Diencephalon (tissue), 2 donors: ENCODE measurements around a stretch of chr9.

- RAMPAGE, long total RNA, result no peak
Measured at GRCh38 chr9:28796-29176, 470 bp downstream of the WASHC1 start.

DNA sequence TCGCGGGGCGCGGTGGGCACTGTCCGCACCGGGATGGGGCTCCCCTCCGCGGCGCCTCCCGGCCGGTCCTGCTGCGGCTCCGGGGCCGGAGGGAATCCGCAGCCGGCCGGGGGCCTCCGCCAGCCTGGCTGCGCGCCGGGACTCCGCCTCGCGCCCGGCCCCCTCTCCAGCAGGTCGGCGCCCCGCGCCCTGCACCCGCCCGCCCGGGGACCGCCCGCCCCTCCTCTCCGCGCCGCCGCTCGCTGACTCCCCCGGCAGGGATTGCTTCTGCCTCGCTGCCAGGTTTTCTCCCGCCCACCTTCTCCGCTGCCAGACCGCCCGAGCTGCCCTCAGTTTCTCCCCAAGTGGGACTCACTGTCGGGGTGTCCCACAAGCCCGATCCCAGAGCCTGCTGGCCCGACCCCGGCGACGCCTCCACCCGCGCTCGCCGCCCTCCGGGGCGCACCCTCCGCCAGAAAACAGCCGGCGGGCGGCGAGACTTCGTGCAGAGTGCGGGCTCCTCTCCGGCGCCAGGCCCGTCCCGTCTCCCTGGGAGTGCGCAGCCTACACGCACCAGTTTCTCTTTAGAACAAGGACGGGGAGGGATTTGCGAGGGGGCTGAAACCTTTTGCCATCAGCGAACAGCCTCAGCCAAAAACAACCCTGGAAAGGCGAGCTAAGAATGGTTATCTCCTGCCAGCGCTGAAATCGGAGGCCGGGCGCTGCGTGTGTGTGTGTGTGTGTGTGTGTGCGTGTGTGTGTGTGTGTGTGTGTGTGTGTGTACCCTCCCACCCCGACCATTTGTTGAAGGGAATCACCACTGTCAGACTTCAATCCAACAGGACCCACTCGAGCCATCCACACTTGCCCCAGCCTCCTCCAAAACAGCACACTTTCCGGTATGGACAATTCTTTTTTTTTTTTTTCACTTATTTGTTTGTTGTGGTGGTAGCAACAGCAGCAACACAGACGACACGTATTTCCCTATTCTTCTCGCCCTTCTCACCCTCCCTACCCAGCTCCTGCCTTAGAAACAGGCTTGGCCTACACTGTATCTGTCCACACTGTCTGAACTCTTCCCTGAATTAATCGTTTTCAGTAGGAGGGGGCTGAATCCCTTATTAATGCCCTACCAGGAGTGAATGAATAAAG is 44.4 kb upstream of the WASHC1 start:
- RAMPAGE, long total RNA, result no peak

- RAMPAGE, long total RNA, result no peak
Measured at GRCh38 chr9:113528-113997, 4.7 kb downstream of the FOXD4 start.

DNA sequence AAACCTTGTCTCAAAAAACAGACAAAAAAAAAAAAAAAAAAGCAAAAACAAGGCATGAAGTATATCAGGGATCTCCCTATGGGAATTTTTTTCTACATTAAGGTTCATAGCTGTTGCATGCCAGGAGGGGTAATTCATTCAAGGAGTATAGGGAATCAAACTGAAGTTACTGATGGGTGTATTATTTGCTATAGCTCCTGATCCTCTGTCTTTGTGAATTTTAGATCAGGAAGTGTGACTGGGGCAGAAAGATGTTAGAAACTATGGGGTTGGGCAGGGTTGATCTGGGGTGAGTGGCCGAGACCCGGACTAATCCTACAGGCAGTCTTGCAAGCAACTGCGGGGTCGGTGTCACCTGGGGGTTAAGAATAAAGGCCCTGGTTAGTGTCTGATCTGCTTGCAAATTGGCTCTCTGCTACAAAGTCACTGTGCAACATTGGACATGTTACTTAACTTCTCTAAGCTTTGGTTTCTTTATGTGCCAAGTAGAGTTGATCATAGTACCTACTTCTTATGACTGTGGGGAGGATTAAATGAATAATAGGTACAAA is 1.9 kb downstream of the DOCK8 start:
- RAMPAGE, long total RNA, result no peak

DNA sequence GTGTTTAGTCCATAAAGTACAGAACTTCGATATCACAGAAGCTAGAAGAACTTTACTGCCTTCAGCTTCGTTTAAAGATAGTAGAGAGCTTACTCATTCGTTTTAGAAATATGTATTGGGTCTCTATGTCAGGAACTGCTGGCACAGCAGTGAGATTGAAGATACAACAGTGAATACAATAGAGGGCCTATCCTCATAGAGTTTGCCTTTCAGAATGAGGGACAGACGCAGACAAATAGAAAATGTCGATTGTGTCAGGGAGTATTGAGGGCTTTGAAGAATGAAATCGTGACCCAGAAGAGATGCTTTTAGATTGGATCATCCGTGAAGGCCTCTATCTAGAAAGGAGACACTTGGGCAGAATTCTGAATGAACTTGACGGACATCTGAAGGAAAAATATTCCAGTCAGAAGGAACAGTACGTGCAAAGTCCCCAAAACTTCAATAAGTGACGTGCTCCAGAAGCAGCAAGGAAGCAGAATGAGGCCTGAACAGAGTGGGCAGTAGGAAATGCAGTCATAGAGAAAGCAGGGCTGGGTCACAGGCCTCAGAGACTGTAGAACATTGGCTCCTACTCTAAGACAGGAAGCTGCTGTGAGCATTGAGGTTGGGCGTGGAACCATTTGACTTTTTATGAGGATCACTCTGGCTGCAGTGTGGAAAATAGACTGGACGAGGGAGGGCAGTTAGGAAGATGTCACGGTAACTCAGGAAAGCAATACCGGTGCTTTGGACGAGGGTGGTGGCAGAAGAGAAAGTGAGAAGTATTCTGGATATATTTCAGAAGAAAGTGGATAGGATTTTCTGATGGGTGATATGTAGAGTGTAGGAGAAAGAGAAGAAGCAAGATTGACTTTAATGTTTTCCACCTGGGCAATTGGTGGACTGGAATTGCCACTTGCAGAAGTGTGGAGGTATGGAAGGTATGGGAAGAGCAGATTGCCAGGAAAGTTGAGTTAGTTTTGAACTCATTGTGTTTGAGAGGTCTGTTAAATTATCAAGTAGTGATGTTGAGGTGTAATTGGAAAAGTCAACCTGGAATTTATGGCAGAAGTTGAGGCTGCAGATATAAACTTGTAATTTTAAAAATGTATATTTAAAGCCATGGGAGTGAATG is 64.0 kb downstream of the DOCK8 start:
- RAMPAGE, long total RNA, result no peak

GRCh38 chr9:469200-469572 is 35.3 kb upstream of the KANK1 start:
- RAMPAGE, long total RNA, result no peak

DNA sequence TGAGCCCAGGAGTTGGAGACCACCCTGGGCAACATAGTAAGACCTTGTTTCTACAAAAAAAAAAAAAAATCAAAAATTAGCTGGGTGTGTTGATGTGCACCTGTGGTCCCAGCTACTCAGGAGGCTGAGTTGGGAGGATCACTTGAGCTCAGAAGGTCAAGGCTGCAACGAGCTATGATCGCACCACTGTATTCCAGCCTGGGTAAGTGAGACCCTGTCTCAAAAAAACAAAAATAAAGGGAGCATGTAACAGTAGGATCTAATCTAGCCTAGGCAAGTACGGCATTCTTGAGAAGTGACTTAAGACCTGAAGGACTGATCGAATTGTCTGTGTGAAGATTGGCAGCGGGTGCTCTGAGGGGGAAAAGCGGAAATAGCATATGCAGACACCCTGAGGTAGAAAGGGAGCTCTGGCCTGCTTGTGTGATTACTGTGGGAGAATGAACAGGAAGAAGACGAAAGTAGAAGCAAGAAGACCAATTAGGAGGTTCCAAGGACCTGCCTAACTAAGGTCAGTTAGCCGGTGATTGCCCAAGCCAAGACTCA is 47.4 kb downstream of the KANK1 start:
- RAMPAGE, long total RNA, result no peak

- RAMPAGE, long total RNA, result no peak
Measured at GRCh38 chr9:560474-561103, 56.1 kb downstream of the KANK1 start.

DNA sequence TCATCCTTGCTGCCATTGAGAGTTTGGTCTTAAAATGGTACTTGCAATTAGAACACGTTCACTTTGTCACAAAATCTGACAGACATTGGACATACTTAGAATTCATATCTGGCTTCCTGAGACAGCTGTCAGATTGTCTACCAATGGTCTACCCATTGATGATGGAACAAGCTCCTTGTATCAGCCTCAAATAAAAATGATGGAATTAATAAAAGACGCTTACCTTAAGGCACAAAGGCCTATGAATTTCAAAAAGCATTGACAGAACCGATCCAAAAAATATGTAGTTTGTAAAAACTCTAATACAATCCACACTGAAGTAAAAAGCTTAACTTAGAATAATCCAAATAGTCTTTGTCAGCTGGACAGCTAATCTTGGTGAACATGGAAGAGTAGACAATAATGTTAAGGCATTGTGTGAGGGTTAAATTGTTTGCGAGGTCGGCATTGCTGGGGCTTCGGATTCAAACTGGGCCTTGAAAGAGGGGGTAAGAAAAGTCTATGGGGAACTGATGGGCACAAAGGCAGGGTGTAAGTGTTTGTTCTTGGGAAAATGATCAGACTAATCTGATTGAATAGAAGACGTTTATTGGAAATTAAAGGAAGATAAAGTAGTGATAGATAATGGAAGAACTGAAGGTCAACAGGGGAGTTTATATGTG is 80.9 kb downstream of the KANK1 start:
- RAMPAGE, long total RNA, result no peak

DNA sequence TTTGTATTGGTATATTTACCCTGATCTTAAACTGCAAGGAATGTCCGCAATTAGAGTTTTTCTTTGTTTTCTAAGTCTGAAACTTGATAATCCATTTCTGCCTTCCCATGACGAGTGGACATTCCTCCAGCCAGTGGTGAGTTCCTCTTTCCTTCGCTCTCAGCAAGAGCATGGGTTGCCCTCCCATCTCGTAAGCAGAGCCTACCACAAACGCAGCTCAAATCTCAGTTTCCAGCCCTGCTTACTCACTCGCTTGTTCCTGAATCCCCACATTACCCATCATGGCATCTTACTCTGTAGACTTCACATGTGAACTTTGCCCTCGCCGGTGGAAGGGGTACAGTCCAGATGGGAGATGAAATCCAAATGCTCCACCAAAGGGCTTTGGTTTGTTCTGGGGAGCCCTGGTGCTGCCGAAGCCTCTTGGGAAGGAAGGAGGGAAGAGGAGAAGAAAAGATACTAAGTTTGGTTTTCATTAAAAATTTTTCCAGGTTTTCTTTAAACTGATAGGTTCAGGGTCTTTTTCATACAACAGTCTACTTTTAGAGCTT is 117.1 kb downstream of the KANK1 start:
- RAMPAGE, long total RNA, result no peak

DNA sequence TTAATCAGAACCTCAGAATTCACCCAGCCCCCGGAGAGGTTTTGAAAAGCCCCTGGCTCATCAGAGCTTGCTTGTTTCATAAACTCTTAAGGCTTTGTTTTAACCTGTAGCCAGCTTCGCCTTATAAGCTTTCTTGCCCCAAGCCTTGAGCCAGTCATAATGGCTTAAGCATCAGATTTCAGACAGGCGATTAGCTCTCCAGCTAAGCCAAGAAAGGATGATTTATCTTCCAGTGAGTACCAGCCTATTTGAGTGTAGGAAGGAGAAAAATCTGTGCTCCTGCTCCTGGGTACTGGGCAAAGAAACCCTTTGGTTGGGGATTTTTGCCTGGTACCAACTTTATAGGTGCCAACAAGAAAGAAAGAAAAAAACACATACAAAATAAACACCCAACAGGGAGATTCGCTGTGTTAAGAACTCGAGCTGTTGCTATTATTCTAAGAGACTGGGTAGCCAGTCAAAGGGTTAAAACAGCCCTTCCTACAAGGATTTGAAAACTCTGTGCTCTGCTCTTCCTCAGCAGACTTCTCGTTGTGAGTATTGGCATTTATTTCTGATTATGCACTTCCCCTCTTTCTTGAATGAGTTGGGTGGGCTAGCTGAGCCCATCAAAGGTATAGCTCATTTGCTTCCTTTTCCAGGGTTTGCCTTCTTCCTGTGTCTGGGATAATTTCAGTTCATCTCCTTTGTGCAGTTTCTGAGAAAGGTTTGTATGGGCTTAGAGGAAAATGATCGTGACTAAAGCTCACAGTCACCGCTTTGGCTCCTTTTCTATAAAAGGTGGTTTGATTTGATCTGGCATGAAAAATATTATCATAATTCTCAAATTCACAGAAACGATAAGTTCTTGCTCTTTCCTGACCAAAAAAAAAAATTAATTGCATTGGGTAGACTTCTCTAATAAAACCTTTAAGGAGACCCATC is 157.2 kb upstream of the DMRT1 start:
- RAMPAGE, long total RNA, result no peak

DNA sequence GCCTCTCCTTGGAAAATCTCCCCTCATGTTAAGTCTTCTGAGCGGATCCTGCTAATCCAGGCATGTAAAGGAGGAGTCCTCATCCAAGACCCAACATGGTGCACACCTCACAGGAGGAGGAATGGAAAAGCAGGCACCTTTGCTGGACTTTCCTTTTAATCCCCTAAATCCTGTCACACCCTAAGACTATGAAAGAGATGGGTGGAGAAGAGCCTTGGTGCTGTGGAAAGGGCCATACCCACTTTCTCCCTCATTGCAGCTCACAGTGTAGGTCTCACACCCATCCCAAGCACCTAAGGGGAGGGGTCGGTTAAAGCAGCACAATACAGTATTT is 152.1 kb upstream of the DMRT1 start:
- RAMPAGE, long total RNA, result no peak

GRCh38 chr9:694414-695487 is 146.7 kb upstream of the DMRT1 start:
- RAMPAGE, long total RNA, result no peak

- RAMPAGE, long total RNA, result no peak
Measured at GRCh38 chr9:734733-735303, 106.7 kb upstream of the DMRT1 start.

- RAMPAGE, long total RNA, result no peak
Measured at GRCh38 chr9:1044619-1045176, 5.5 kb upstream of the DMRT2 start.

- RAMPAGE, long total RNA, result no peak
Measured at GRCh38 chr9:2016663-2017263, 1.6 kb downstream of the SMARCA2 start.

GRCh38 chr9:2056482-2056840 is 41.3 kb downstream of the SMARCA2 start:
- RAMPAGE, long total RNA, result no peak

DNA sequence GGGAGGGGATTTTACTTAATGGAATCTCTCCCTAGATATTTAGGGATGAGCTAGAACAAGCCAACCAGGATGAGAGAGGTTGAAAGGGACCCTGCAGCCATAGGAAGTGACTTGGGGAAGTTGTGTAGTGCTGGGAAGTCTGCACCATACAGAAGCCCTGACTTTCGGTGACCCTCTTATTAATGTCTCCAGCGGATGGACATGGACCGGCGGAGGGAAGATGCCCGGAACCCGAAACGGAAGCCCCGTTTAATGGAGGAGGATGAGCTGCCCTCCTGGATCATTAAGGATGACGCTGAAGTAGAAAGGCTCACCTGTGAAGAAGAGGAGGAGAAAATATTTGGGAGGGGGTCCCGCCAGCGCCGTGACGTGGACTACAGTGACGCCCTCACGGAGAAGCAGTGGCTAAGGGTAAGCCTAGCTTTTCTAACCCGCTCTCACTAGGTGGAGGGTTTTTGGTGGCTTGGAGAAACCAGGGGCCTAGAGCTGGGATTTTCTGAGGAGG is 108.4 kb downstream of the SMARCA2 start:
- RAMPAGE, long total RNA, result no peak

GRCh38 chr9:2161324-2162164 is 146.4 kb downstream of the SMARCA2 start:
- RAMPAGE, long total RNA, result no peak

- RAMPAGE, long total RNA, result no peak
Measured at GRCh38 chr9:2299123-2299600, 284.0 kb downstream of the SMARCA2 start.